SJSA1 (cell line): ENCODE measurements around the gene PLSCR4.

- RAMPAGE, long total RNA, result no peak
Measured at GRCh38 chr3:141740506-141740879, 2.4 kb downstream of the RNF7 start.

GRCh38 chr3:141763026-141763393 is 198 bp upstream of the GRK7 start:
- RAMPAGE, long total RNA, result no peak

DNA sequence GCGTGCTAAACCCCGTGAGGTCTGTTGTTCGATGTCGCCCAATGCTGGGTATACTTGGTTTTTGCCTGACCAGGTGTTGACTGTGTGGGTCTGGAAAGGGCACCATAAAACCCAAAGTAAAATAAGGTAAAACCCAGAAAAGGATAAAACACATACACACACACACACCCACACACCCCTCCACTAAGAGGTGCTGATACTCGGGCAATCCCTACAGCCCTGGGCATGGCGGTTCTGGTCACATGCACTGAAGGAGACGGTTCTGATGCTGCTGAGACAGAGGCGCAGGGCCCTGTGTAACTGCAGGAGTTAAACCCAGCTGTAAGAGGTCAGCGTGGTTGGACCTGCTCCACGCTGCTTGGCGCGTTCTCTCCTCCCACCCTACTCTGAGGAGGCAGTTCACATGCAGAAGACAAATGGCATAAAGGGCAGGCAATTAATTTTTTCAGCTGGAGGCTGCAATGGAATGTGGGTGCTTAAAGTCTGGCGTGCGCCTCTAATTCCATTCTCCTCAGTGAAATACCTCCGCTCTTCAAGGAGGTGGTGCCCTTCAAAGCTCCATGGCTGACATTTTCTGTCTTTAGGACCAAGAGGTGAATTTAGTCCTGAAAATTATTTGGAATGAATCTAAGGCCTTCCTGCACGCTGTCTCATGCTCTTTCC is 35.2 kb downstream of the GRK7 start:
- RAMPAGE, long total RNA, result no peak

DNA sequence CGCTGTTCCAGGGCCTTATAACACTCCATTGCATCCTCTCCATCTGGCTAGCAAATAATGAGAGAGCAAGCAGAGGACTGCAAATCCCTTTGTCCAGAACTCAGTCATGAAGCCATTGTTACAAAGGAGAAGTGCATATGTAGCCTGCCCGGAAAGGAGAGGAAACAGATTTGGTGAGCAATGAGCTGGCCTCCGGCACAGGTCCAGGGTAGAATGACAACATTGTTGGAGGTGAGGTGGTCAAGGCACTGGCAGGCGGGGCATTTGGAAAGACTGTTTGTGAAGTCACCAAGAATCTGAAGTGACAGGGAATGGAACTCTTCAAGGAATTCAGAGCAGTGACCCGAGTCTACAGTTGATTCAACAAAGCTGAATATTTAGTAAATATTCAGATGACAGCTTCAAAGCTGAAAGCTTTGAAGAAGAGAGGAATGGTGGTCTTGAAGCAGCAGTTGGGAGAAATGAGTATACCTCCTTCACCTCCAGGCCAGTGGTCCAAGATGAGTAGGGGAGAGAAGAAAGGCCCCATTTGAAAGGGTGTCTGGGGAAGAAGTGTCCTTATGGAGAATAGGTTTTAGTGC is 24.9 kb upstream of the ATP1B3 start:
- RAMPAGE, long total RNA, result no peak

DNA sequence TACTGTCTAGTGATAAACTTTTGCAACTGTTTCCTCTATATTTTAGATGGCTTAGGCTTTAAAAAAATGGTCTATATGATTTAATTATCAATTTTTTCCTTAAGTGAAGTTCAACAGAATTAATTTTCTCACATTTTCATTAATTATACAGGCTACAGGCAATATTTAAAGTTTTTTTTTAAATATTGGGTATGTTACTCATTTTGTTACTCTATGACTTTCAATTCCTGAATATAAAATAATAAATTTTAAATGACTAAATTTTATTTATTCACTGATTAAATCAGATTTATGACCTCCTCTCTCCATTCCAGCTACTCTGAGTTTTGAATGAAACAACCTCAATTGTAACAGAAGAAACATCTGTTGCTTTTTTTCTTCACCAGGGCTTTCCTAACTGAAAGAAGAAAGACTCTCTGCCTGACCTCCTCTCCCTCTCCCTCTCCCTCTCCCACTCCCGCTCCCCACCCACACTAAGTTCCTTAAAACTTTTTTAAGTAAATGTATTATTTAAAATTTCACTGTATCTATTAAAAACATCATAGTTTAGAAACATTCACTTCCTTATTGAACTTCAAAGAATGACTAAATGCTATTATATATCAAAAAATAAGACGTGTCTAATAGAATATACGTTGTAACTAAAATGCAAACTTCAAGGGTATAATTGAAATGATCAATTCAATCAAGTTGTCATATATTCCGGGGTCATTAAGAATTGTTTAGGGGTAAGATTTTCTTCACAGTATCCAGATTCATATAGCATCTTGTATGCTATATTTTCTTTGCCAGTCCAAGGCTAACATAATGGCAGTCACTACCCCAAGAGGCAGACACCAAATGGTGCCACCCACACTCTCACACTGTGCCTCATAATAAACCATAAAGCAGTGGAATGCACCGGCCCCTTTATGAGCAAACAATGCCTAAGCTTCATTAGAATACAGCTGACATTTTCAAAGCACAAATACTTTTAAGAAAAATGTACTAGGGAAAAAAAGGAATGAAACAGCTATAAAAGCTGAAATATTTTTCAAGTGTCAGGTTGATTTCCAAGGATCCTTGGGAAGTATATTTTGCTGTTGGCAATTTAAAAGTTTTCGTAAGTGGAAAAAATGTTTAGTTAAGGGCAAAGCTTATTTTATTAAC is 121.9 kb downstream of the TFDP2 start:
- RAMPAGE, long total RNA, result no peak

- RAMPAGE, long total RNA, result no peak
Measured at GRCh38 chr3:142445628-142446433, 2.0 kb downstream of the XRN1 start.

GRCh38 chr3:142623348-142623733 is 27.1 kb downstream of the PLS1 start:
- RAMPAGE, long total RNA, result no peak

DNA sequence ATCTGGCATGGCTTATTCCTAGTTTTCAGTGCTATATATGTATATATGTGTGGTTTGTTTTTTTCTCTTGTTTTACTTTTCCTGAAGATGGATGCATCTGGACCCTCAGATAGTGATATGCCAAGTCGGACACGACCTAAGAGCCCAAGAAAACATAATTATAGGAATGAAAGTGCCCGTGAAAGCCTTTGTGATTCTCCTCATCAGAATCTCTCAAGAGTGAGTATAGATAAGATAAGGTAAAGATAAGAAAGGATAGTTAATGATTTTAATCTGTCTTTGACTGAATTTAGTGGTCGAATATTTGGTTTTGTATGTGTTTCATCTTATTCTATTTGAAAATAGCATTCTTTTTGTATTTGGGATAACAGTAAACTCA is 10.8 kb downstream of the U2SURP start:
- RAMPAGE, long total RNA, result no peak

DNA sequence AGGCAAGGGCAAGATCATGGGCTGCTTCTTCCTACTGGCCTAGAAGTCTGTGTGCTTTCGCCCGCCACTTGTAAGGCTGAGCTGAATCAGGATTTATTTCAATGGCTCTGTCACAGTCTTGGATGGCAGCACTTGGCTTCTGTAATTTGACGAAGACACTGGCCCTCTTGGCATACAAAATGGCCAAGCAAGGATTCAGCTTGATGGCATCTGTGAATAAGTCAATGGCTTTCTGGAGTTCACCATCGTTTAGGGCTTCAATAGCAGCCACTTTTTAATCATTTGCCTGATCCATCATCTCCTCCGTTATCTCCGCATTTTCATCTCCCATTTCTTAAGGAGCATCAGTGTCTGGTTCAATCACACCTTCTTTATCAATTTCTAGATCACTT is 330.7 kb downstream of the SLC9A9 start:
- RAMPAGE, long total RNA, result no peak

- RAMPAGE, long total RNA, result no peak
Measured at GRCh38 chr3:143600767-143601296, 247.4 kb downstream of the SLC9A9 start.

GRCh38 chr3:145333516-145334482 is 827.2 kb downstream of the PLOD2 start:
- RAMPAGE, long total RNA, result no peak

- RAMPAGE, long total RNA, result no peak
Measured at GRCh38 chr3:146158950-146159606, 1.9 kb downstream of the PLOD2 start.

DNA sequence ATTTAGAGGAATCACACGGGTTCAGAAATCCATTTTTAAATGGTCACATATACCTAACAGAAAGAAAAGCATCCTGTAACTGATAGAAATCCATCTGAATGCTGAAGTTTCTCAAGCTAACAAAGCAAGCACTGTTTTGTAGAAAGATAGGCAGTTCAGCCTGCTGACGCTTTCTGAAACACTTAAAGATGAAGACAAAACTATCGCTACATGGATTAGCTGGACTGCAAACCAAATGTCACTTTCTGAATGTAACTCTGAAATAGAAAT is 1.4 kb downstream of the PLOD2 start:
- RAMPAGE, long total RNA, result no peak

DNA sequence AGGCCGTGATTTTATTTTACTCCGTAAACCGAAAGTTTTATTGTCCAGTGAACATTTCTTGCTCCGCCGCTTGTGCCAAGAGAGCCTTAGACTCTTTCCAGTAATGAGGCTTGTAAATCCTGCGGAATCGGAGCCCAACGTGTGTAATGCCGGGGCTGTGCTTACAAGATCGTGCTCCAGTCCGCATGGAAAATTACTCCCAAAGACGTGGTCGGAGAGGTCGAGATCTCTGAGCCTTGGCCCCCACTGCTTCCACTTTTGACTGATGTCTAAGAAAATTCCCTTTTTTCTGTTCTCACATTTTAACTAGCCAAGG is 691 bp upstream of the PLOD2 start:
- RAMPAGE, long total RNA, result no peak

- RAMPAGE, long total RNA, result start-site peak on the minus strand at chr3:146251031-146251190, 17 and 18 reads in 2 replicates
Measured at GRCh38 chr3:146250411-146251496, at the start of gene PLSCR4. Gene PLSCR4 (minus strand): TSS chr3:146251105.

GRCh38 chr3:146510516-146511258 is 33.7 kb downstream of the PLSCR1 start:
- RAMPAGE, long total RNA, result no peak

DNA sequence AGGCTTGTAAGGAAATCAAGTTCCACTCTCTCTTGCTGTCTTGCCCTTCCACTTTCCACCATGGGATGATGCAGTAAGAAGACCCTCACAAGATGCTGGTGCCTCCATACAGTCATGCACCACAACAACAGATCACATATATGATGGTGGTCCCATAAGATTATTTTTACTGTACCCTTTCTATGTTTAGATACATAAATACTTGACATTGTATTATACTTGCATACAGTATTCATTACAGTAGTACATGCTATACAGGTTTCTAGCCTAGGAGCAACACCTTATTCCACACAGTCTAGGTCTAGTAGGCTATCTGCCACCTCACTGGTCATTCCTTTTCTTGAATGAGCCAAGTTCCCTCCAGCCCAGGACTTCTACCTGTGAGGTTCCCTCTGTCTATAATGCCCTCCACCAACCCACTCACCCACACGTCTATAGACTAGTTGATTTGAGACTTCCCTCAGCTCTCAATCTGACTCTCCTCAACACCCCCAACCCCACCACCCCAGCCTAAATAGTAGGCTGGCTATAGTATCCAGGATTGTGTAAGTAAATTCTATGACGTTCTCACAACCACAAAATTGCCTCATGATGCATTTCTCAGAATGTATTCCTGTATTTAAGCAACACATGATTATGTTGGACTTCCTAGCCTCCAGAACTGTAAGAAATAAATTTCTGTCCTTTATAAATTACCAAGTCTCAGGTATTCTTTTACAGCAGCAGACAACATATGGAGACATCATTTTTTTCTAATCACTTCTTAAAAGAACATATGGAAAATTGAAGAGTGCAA is 2.3 kb downstream of the PLSCR1 start:
- RAMPAGE, long total RNA, result no peak

DNA sequence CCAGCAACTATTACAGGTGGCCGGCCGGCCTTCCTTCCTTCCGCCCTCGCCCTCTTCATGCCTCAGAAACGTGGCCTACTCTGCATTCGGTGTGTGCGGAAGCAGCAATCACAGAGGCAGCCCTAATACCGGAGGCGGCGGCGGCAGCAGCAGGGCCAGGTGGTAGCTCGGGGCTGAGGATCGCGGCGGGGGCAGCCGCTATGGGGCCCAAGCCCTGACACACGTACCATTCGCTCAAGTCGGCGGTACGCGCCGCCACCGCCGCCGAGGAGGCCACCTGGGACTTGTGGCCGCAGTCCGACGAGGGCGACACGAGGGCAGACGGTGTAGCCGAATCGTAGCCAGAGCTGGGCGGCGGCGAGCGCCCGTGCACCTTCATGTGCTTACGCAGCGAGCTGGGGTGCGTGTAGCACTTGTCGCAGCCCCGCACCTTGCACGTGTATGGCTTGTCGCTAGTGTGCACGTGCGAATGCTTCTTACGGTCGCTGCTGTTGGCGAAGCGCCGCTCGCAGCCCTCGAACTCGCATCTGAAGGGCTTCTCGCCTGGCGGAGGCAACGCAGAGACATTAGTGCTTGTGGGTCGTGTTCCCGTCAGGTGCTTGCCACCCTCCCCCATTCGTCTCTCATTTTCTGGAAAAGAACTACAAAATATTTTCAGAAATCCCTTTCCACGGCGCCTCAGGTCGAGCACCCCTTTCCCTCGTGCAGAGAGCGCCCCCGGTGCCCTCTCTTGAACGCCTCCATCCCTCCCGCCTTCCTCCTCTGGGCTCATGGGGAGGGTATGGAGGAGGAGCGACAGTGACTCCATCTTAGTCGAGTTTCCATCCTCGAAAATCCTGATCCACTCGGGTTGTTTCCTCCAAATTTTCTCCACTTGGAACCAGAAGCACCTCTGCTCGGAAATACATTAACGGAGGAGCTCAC is 15.4 kb downstream of the ZIC4 start:
- RAMPAGE, long total RNA, result no peak

- RAMPAGE, long total RNA, result no peak
Measured at GRCh38 chr3:147394289-147395261, 11.8 kb downstream of the ZIC4 start.

GRCh38 chr3:147398981-147399664 is 7.2 kb downstream of the ZIC4 start:
- RAMPAGE, long total RNA, result no peak